A549 (cell line): ENCODE results near the gene CKLF.

DNA sequence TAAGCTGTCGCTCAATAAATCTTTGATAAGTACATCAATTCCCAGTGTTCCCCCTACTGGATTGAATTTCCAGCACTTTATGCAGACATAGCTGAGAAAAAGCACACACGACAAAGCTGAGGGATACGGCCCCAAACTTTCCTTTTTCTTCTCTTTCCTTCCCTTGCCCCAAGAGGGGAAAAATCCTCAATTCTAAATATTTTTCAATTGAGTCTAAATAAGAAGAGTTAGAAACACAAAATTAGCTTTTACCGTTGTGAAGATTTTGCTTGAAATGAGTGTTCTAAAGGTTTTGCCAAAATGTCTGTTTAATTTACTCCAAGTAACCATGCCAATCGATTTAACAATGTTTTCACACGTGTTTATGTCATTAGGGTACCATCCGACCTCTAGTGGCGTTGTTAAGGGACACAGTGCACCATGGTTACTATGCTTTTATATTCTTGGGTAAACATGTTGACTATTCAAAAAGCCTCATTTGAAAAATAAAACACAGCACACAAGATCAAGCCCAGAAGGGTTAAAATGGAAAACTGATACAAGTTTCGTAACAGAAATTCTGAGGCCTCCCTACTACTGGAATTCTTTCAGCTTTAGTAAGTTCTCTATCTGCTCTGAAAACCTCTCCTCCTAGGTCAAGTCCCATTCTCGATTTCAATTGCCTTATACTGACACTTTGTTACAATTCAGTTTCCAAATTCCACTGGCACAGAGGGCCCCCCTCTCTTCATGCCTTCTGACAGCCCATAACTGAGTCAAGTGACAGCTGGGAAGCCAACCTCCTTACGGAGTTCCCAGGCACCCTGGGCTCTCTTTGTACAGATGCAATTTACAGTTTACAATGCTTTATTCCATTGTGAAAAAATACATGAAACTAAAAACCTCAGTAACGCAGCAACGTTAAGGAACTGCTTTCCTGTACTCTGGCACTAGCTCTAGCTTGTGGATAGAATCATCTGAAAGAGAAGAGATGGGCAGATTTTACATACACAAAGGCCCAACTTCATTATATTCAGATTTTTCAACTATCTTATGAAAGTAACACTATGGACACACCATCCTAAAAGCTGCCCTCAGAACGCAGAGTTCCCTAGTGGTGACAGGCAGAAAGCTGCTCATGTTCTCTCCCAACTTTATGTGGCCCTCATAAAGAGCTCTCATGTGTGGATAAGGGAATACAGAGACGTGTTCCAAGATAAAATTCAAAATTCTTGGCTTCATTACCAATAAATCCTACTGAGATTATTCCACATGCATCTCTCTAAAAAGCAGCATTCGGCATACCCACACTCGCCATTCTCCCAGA is 2.0 kb downstream of the CFAP20 start:
- PRO-cap = no peak
CAGE:
- cytosol, long polyA plus RNA = no peak
- long polyA plus RNA = no peak
- nucleus, long polyA plus RNA = no peak

- PRO-cap = no peak
CAGE:
- cytosol, long polyA plus RNA = no peak
- long polyA plus RNA = no peak
- nucleus, long polyA plus RNA = no peak
Observed at GRCh38 chr16:58197548-58197947, 358 bp downstream of the CSNK2A2 start.

GRCh38 chr16:58418386-58418978 is 26.2 kb downstream of the GINS3 start:
- PRO-cap = no peak
CAGE:
- cytosol, long polyA plus RNA = no peak
- long polyA plus RNA = no peak
- nucleus, long polyA plus RNA = no peak

GRCh38 chr16:58426079-58426455 is 33.8 kb downstream of the GINS3 start:
- PRO-cap = no peak
CAGE:
- cytosol, long polyA plus RNA = no peak
- long polyA plus RNA = no peak
- nucleus, long polyA plus RNA = no peak

DNA sequence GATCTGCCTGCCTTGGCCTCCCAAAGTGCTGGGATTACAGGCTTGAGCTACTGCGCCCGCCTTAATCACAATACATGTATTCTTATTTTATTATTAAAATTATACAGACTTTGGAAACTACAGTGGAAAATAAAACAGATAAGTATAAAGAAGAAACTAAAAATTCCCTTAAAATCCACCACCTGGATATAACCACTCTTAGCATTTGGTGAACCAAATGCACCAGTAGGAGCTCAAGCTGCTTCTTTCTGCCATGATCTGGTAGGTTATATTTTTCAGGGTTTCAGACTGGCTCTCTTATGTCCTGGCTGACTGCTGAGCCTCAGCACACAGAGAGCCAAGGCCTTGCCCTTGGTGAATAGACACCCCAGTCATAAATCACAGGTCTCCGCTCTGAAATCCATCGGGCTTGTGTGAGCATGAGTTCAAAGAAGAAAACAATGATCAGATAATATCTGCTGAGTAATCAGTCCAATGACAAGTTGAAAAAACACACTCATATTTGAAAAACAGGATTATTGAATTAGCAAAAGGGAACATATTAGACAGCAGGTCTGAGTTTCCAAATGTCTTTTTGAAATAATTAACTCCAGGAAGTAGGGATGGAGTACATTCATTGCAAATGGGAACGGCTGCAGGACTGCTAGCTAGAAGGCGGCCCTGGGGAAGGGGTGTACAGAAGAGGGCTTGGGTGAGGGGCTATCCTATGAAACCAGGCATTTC is 51.1 kb upstream of the NDRG4 start:
- PRO-cap = no peak
CAGE:
- cytosol, long polyA plus RNA = no peak
- long polyA plus RNA = no peak
- nucleus, long polyA plus RNA = no peak

DNA sequence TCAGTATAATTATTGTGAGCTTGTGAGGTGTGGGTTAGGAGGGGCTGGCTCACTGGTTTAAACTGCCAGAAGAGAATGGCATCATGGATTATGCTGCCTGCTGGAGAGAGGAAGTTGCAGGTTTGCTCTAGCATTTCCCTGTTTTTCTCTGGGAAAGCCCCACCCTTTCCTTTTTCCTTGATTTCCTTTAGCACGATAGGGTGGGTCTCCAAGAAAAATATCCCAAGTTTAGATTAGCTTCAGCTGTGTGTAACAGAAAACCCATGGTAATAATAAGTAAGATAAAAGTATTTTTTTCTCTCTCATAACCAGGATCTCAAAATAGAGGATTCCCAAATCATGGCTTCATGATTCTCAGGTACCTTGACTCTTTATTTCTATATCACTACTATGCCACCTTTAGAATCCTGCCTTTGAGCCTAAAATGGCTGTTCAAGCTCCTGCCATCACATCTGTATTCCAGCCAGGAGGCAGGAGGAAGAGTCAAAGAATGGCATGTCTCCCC is 24.6 kb upstream of the NDRG4 start:
- PRO-cap = no peak
CAGE:
- cytosol, long polyA plus RNA = no peak
- long polyA plus RNA = no peak
- nucleus, long polyA plus RNA = no peak

GRCh38 chr16:58516406-58516785 is 1.1 kb downstream of the SETD6 start:
- PRO-cap = no peak
CAGE:
- cytosol, long polyA plus RNA = no peak
- long polyA plus RNA = no peak
- nucleus, long polyA plus RNA = no peak

DNA sequence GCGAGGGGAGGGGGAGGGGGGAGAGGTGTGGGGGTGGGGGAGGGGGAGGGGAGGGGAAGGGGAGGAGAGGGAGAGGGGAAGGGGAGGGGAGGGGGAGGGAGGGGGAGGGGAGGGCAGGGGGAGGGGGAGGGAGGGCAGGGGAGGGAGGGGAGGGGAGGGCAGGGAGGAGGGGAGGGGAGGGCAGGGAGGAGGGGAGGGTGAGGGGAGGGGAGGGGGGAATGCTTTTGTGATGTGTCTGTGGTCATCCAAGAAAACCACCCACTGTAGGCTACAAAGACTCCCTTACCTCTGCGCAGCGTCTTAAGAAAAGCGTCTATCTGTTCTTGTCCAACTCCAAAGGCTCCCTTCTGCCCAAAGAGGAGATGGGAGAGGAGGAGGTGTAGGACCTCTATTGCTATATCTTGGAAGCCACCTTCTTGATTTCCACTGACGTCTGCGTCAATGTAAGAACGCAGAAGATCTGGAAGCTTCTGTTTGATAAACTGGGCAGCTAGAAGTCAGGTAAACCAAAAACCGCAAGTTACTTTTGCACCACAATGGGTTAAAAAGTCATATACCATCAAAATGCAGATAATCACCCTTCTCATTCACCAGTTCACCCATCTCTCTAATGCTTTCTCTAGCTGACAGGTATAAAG is 43.2 kb downstream of the CNOT1 start:
- PRO-cap = no peak
CAGE:
- cytosol, long polyA plus RNA = no peak
- long polyA plus RNA = no peak
- nucleus, long polyA plus RNA = no peak

- PRO-cap = no peak
CAGE:
- cytosol, long polyA plus RNA = no peak
- long polyA plus RNA = no peak
- nucleus, long polyA plus RNA = no peak
Observed at GRCh38 chr16:58638115-58638527, 8.5 kb upstream of the CNOT1 start.

DNA sequence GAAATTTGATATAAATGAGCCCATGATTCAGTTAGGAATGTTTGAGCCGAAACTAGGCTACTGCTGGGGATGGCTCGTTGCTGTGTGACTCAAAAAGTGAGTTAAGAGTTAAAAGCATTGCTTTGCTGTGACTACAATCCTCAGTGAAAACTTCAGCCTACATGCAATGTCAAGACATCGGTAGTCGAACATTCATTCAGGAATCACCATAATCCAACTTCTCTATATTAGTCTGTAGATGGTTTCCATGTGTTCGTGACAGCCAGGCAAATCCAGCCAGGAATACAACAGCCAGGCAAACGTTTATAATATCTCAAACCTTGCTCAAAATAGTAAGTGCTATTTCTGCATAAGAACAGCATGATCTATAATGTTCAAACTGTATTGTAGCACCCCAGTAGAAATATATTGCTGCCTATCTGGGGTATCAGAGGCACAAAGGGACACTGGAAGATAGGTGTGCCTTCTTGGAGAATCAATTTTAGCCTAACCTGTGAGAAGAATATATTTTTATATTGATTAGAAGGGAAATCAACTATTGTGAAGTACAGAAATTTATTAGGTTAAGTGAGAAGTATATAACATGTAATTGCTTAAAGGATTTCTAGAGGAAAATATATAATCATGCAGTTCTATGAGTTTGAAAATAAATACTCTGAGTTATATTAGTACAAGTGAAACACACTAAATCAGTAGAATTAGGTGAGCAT is 1225.0 kb downstream of the CDH8 start:
- PRO-cap = no peak
CAGE:
- cytosol, long polyA plus RNA = no peak
- long polyA plus RNA = no peak
- nucleus, long polyA plus RNA = no peak

GRCh38 chr16:65310626-65310933 is 188.7 kb upstream of the CDH11 start:
- PRO-cap = no peak
CAGE:
- cytosol, long polyA plus RNA = no peak
- long polyA plus RNA = no peak
- nucleus, long polyA plus RNA = no peak

DNA sequence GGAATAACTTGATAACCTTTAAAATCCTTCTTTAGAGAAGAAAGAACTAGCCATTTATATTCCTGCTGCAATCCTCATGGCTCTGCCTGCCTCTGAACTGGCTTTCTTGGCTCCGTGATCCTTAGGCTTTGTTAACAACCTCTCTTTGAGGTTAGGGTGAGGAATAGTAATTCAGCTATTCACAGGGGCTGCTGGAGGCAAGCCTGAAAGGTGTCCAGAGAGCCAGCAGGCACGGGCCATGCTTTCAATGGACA is 530.2 kb upstream of the CDH11 start:
- PRO-cap = no peak
CAGE:
- cytosol, long polyA plus RNA = no peak
- long polyA plus RNA = no peak
- nucleus, long polyA plus RNA = no peak

GRCh38 chr16:66135244-66135735 is 231.2 kb upstream of the CDH5 start:
- PRO-cap = no peak
CAGE:
- cytosol, long polyA plus RNA = no peak
- long polyA plus RNA = no peak
- nucleus, long polyA plus RNA = no peak

GRCh38 chr16:66365453-66366113 is 908 bp upstream of the CDH5 start:
- PRO-cap = no peak
CAGE:
- cytosol, long polyA plus RNA = no peak
- long polyA plus RNA = no peak
- nucleus, long polyA plus RNA = no peak

GRCh38 chr16:66377354-66377888 is 10.9 kb downstream of the CDH5 start:
- PRO-cap = no peak
CAGE:
- cytosol, long polyA plus RNA = no peak
- long polyA plus RNA = no peak
- nucleus, long polyA plus RNA = no peak

GRCh38 chr16:66381944-66383257 is 15.9 kb downstream of the CDH5 start:
- PRO-cap = no peak
CAGE:
- cytosol, long polyA plus RNA = no peak
- long polyA plus RNA = no peak
- nucleus, long polyA plus RNA = no peak

- PRO-cap = no peak
CAGE:
- cytosol, long polyA plus RNA = no peak
- long polyA plus RNA = no peak
- nucleus, long polyA plus RNA = no peak
Observed at GRCh38 chr16:66508127-66508719, 41.7 kb downstream of the TK2 start.

DNA sequence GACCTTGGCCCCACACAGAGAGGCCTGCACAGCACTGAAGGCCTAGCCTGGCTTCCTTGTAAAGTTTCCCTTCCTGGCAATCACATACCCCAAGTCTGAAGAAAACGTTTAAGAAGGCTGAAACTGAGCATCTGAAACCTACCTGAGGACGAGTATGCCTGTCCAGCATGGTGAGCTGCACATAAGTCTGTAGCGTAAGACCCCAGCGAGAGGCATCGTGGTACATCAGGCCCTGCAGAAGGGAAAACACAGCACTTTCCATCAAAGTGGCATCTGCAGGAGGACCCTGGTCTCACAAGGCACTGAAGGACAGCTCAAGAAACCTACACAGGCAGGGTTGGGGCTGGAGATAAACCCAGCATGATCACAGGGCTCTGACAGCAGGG is 18.7 kb downstream of the TK2 start:
- PRO-cap = no peak
CAGE:
- cytosol, long polyA plus RNA = no peak
- long polyA plus RNA = no peak
- nucleus, long polyA plus RNA = no peak

GRCh38 chr16:66552226-66553169 is at the start of gene CKLF:
TSS of gene CKLF (plus strand) at chr16:66552576.
- PRO-cap = bidirectional peak, plus-strand start at chr16:66552582, minus-strand start at chr16:66552478
CAGE:
- cytosol, long polyA plus RNA = start-site peak on the plus strand at chr16:66552569-66552610, 876 and 121 reads in 2 replicates
- long polyA plus RNA = start-site peak on the plus strand at chr16:66552569-66552636, 675 and 374 reads in 2 replicates
- nucleus, long polyA plus RNA = start-site peak on the plus strand at chr16:66552571-66552609, 503 and 105 reads in 2 replicates

DNA sequence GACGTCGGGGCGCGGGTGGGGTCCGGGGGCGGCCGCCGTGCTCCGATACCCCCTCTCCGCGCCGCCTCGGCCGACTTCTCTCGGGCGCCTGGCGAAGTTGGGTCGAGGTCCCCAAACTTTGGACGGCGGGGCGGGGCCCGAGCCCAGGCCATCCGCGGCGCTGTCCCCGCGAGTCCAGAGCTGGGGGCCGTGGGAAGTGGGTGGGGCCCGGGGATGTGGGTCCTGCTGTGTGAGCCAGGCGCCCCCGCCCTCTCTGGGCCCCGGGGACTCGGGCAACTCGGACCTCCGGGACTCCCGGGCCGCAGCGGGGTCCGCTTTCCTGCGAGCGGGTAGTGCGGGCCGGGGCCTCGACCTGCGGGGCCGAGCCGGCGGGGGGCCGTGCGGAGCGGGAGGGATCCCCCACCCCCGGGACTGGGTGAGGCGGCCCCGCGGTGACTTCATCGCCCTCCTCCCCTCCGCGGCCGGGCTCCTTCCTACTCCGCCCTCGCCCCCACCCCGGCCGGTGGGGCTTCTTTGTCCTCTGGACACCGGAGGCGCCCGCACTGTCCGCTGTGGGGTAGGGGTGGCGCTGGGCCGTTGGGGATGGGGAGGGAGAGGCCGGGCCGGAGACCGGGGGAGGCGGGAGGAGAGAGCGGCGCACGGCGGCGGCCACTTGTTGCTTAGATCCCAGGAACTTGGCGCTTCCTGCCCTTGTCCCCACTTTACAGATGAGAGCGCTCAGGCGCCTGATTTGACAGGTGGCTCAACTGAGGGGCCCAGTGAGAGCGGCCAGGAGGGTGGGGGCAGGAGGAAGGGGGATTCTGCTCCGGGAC is 714 bp downstream of the CMTM3 start:
- PRO-cap = no peak
CAGE:
- cytosol, long polyA plus RNA = no peak
- long polyA plus RNA = no peak
- nucleus, long polyA plus RNA = no peak